Rectum (tissue), 1 donor: ENCODE measurements around the genes MEAK7 and CRISPLD2.

DNA sequence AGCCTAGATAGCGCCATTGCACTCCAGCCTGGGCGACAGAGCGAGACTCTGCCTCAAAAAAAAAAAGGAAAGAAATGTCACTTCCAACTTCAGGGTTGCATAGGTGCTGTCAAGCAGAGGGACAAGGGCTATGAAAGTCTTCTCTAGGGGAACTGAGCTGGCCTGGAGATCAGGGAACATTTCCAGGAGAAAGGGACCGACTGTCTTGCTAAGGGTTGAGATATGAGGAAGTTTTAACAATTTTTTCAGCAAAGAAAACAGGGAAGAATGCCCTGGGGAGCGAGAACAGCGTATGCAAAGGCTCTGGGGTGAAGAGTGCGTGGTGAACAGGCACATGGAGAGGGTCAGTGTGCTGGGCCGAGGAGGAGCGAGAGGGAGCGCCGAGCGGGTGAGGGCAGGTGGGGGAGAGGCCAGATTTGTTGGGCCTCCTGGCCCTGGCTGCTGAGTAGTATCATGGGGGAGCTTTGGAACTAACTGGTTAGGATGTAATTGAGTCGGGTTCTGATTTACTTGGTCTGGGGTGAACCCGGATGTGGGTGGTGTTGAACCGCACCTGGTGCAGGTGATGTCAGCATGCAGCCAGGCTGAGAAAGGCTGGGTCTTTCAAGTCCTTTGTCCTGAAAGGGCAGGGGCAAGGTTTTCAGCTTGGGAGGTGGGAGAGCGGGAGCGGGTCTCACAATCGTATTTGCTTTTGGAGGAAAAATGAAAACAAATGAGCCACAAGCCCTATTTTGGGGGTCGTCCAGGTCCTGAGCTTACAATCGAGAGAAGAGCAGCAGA lies 11.3 kb upstream of the WFDC1 start:
- PRO-cap, result no peak

DNA sequence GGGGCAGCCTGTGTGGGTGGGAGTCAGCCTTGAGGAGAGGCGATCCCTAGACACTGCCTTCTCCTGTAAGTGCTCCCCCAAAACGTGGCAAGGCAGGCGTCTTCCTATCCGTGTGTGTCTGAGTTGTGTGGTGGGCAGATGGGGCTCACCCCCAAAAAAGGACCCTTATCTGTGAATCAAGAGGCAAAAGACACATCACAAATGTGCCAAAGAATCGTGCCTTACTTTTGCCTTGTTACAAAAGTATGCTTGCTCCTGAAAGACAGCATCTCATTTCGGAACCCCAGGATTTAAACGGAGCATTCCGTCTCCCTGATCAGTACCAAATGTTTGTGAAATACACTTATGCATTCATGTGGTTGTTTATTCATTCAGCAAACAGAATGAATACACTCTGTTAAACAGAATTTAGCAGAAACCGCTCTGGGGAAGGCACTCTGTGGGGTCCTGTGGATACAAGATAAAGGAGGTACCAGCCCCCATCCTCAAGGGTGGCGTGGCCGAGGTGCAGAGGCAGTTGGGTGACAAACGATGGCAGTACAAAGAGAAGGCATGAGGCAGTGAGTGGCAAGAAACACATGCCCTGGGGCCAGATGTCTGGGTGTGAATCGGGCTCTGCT lies 572 bp downstream of the WFDC1 start:
- PRO-cap, result no peak

DNA sequence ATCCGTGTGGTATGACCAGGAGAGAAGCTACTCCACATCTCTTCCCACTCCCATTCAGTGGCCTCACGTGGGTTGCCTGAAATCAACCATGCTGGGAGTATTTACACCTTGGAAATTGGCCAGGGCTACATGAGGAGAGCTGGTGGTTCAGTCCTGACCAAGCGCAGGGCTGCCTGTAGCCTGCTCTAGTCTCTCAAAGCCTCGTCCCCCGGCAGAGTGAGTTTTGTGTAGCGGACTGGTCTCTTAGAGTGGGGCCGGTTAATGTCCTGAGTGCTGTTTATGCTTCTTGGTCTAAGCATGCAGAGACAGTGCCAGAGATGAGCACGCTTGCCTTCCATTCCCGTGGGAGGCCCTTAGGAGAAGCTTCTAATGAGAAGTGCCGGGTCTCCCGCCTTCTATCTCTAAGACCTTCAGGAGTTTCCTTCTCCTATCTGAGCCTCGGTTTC lies 3.8 kb downstream of the WFDC1 start:
- PRO-cap, result bidirectional peak, plus-strand start at position 337 of the sequence, minus-strand start at position 218 of the sequence

DNA sequence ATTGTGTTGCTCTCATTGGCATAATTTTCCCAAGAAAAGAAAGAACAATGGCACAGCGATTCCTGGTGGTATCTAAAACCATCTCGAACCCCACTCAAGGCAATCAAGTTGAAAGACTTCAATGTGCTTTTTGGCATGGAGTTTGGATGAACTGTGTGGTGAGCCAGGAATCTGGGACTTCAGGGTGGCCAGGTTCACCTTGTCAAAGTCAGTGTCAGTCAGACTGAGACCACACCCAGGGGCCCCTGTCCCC lies 25.7 kb downstream of the WFDC1 start:
- PRO-cap, result no peak

DNA sequence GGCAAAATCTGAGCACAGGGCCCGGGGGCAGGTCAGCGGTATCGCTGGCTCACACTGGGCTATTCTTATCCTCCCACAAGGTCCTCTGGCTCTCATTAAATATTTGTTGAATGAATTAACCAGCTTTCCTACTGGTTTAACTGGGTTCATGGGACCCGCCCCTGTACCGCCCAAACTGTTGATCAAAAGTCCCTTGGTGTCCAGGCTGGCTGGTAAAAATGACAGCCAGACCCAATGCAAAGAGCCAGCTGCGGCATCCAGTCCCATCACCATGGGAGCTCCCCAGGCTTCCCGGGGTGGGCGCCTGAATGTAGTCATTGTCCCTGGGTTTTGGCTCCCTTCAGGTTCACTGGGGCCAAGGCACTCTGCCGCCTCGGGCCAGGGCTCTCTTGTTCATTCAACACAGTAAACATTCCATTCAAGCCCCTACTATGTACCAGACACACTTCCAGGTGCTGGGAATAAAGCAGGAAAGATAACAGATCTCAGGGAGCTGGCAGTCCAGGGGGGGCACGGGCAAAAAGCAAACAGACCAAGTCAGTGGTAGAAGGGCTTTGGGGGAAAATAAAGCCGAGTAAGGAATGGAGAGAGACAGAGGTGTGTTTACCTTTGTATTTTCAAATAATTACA lies 11.7 kb upstream of the ATP2C2 start:
- PRO-cap, result bidirectional peak, plus-strand start at position 203 of the sequence, minus-strand start at position 56 of the sequence

- PRO-cap, result bidirectional peak, plus-strand start at chr16:84370535, minus-strand start at chr16:84370469
Measured at GRCh38 chr16:84369900-84370790, 1.8 kb downstream of the ATP2C2 start.

- PRO-cap, result bidirectional peak, plus-strand start at chr16:84504823, minus-strand start at chr16:84504655
Measured at GRCh38 chr16:84503923-84505019, at the start of gene MEAK7. Gene MEAK7, minus strand, starts transcription at chr16:84504659.

GRCh38 chr16:84559148-84559510 lies 54.7 kb upstream of the MEAK7 start:
- PRO-cap, result bidirectional peak, plus-strand start at chr16:84559412, minus-strand start at chr16:84559280

DNA sequence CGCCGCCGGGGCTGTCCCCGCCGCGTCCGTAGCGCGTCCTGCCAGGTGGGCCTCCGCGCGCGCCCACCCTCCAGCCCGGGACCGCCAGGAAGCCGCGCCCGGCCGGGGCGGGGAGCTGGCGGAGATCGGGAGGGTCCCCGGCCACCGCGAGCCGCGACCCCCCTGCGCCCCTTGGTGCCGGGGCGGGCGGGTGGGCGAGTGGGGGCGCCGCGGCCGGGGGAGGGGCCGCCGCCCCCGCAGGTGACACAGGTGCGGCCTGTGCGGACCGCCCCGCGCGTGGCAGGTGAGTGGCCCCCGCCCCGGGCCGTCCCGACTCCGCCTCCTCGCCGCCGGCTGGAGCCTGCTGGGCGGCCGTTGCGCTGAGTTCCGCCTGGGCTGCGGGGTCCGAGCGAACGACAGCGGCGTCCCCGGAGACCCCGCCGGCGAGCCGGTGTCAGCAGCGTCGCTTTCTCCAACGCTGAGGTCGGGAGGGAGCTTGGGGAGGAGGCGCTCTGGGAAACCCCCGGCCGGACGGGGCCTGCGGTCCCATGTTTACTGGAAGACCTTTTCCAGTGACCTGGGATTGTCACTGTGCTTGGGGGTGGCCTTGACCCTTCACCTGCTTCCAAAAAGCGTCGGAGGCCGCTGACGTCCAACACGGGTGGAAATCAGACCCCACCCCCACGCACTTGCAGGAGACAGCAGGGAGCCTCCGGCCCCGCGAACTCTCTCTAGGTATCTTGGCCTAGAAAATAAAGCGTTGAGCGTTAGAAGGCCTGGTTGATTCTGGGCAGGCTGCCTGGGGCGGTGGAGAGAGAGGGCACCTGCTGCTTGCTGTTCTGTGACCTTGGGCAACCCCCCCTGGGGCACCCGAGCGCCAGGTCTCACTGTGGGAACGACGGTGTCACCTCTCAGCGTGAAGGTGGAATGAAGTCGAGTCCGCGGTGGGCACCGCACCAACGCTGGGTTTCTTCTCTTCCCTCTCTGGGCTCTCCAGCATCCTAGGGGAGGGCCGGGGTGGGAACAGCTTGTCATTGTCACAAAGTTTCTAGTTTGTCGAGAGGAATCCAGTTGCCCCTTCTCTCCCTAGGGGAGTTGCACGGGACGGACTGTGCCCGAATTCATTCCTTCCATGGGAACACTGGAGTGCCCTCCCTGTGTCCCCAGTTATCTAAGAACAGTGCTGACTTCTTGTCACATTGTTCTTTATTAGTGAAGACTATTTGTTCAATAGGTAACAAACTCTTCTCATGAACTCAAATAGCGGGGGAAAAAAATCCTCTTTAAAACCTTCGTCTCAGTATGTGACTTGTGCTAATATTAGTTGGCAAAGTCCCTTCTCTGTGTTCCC lies 759 bp downstream of the KLHL36 start:
- PRO-cap, result bidirectional peak, plus-strand start at position 373 of the sequence, minus-strand start at position 317 of the sequence; bidirectional peak, plus-strand start at position 673 of the sequence, minus-strand start at position 453 of the sequence; unidirectional peak, minus-strand start at position 721 of the sequence

GRCh38 chr16:84663365-84664416 lies 15.4 kb downstream of the KLHL36 start:
- PRO-cap, result no peak

GRCh38 chr16:84700119-84700906 lies 513 bp downstream of the USP10 start:
- PRO-cap, result no peak

DNA sequence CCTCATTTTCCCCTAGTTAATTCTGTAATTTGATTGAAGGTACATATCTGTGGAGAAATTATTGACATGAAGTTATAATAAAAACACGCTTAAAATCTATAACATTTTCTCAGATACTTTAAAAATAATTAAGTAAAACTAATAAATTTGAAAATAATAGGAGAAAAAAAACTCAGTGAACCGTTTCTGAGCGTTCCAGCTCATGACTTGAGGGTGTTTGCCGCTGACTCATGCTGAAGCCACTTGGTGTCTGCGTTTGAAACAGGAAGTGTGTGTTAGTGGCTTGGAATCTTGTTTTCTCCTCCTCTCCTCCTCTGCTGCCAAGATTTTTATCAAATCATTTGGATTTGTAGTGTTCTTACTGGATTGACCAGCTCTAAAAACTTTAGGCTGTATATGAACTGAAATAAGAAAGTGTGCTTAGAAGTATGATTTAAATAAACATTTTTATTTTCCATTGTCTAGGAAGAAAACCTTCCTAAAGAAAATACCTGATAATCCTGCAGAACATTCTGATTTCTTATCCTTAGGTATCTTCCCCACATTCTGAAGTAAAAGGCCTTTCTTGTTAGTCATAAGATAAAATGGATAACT lies 30.7 kb downstream of the USP10 start:
- PRO-cap, result unidirectional peak, minus-strand start at position 209 of the sequence

- PRO-cap, result bidirectional peak, plus-strand start at chr16:84738045, minus-strand start at chr16:84737727
Measured at GRCh38 chr16:84737630-84738300, 38.0 kb downstream of the USP10 start.

GRCh38 chr16:84819500-84820277 lies at the start of gene CRISPLD2:
Gene CRISPLD2, plus strand, starts transcription at chr16:84819985.
- PRO-cap, result bidirectional peak, plus-strand start at chr16:84819985, minus-strand start at chr16:84819827

DNA sequence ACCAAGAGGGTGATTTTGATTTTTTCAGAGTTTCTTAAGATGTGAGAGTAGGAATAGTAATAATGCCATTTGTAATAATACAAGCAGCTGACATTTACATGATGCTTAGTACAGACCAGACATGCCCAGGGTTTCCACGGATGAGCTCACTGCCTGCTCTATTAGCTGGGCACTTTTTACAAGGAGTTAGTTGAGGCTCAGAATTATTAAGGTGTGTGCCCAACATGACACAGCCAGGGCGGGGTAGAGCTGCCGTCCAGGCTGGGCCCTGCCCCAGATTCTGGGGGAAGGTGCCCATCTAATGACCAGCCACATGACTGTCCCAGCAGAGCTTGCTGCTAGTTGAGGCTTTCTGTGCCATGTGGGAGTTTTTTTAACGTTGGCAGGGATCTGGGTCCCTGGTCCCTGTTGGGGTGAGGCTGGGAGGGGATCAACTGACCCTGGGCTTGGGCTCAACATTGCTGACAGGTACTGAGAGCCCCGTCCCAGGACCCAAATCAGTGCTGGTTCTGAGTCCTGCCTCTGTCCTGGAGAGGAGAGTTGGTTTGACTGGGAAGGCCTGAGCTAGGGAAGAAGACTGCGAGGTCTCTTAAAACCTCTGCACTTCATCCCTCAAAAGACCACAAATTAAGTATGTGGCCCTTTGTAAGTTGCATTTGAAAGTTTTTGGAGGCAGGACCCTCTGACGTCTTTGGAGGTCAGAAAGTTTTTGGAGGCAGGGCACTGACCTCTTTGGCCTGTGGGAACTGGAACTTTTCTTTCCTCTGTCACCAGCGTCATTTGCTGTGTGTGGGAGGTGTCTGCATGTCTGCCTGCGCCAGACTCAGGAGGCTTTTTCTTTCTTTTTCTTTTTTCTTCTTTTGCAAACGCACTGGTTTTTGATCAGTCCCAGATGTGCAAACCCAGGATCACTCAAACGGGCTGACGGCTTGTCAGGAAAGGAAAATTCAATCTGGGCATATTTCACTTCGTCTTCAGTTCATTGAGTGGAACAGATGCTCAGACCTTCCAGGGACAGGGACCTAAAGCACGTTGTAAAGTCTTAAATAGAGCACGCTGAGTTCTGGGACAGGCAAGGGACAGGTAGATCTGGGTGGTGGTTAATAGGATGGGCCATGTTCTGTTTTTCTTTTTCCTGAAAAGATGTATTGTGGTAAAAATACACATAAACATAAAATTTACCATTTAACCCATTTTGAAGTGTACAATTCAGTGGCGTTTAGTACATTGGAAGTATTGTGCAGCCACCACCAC lies 2.4 kb downstream of the CRISPLD2 start:
- PRO-cap, result bidirectional peak, plus-strand start at position 779 of the sequence, minus-strand start at position 629 of the sequence

DNA sequence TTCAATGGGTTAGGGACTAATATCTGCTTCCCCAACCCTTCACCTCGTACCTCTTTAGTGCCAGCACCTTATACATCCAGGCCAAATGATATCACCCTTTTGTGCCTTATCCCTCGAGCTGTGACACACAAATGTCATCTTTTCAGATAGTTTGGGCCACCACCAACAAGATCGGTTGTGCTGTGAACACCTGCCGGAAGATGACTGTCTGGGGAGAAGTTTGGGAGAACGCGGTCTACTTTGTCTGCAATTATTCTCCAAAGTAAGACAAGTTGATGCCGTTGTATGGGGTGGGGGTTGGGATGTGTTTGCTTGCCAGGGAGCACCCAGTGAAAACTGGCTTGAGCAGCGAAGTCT lies 30.6 kb downstream of the CRISPLD2 start:
- PRO-cap, result no peak

GRCh38 chr16:84893712-84894345 lies 74.0 kb downstream of the CRISPLD2 start:
- PRO-cap, result no peak

- PRO-cap, result no peak
Measured at GRCh38 chr16:84927612-84928458, 83.5 kb downstream of the ZDHHC7 start.

DNA sequence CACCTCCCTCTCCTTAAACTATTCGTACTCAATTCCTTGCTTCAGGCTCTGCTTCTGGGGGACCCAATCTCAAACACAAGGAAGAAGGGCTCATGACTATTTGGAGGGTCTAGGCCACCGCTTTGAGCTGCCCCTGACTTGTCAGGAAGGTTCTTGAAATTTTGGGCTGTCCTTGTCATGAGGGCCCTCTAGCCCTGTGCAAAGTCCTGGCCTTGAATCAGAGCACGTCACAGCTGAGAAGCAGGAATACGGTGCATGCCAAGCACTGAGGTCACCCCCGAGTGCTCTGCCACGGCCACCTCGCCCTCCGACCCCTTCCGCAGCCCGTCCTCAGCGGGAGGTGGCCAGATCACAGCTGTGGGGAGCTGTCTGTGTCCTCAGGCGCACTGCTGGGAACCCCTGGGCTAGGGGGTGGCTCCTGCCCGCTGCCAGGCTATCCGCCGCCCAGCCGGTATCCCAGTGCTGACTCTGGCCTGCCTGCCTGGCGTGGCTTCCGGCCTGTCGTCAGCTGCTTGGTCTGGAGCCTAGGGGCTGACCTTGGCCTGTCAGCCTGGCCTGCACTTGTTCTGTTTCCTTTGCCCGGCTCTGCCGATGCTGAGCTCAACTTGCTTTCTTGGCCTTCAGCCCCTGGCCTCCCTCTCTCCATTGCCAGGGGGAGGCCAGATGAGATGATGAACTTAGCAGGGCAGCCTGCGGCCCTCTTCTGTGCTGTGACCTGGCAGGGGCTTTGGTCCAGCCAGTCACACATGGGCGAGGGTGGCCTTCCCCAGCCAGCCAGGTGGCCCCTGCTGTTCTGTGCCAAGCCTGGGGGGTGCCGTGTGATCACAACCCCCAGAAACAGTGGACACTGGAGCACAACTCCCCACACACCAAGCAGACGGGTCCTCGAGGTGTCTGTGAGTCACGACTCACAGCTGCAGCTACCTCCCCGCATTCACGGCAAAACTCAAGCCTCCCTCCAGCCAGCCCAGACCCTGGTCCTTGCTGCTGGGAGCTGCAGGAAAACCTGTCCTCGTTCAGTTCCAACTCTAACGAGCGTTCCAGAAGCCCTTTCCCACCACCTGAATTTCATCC lies 77.4 kb downstream of the ZDHHC7 start:
- PRO-cap, result no peak

- PRO-cap, result no peak
Measured at GRCh38 chr16:84976247-84976856, 35.0 kb downstream of the ZDHHC7 start.